ENCODE measurements around a stretch of chr2.

GRCh38 chr2:46350322-46350833, 53.2 kb downstream of the EPAS1 start:
- PRO-cap = unidirectional peak, plus-strand start at chr2:46350546

- PRO-cap = no peak
Measured at GRCh38 chr2:46367290-46368476, 70.5 kb downstream of the EPAS1 start.

GRCh38 chr2:46537629-46538090, 4.6 kb upstream of the RHOQ start:
- PRO-cap = no peak

DNA sequence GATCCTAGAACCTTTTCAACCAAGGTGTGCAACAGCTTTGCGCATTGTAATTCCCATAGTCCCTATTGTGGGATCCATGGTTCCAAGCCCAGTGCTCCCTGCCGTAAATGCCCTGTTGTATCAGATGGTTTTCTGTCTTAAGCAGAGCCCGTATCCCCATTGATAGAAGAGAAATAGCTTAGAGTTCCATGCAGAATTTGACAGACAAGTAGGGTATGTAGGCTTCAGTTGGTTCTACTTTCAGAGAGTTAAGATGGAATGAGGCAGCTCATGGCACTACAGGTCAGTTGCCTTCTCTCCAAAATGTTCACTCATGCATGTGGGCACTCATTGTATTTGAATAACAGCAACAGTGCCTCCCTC, 4.5 kb upstream of the ATP6V1E2 start:
- PRO-cap = no peak

DNA sequence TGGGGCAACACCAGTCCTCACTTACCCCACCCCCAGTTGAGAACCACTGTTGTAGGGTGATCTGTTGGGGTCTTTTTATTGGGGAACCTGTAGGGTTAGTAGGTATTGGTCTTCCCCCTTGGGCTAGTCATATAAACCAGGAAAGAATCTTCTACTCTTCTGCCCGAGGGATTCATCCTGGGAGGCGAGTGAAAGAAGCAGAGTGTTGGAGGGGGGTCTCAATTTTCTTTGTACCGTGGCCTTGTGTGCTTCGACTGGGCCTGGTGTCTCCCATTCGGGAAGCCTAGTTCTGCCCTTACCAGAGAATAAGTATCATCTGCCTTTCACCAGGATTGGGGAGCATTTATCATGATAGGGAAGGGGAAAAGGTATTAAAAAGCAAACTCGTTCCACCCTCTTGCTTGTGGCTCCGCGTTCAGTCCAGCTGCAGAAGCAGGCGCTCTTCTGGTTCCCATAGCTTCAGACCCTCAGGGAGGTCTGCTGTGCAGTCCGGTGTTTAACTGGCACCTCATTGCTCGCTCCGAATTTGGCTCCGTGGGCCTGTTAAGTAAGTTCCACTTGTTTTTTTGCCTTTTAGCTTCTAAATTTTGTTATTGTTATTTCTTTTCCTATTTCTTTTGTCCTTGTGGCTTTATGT, 17.4 kb upstream of the ATP6V1E2 start:
- PRO-cap = no peak

GRCh38 chr2:46561476-46562155, 19.2 kb upstream of the ATP6V1E2 start:
- PRO-cap = no peak

- PRO-cap = no peak
Measured at GRCh38 chr2:46617511-46617867, 474 bp downstream of the CRIPT start.

DNA sequence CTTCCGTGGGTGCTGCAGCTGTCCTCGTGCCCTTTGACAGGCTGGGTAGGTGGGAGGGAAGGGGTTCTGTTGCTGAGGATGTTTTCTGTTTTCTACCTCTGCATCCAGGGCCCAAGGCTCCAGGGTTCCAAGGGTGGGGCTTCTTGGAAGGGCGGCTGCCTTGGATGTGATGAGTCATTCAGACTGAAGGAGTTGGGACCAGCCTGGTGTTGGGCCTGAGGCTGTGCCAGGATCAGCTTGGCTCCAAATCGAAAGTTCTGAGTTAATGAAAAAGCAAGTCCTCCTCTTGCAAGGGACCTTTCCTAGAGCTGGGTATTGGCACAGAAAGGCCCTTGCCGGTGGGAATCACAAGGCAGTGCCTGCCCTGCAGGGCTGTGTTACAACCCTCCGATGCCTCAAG, 26.9 kb downstream of the TTC7A start:
- PRO-cap = no peak

DNA sequence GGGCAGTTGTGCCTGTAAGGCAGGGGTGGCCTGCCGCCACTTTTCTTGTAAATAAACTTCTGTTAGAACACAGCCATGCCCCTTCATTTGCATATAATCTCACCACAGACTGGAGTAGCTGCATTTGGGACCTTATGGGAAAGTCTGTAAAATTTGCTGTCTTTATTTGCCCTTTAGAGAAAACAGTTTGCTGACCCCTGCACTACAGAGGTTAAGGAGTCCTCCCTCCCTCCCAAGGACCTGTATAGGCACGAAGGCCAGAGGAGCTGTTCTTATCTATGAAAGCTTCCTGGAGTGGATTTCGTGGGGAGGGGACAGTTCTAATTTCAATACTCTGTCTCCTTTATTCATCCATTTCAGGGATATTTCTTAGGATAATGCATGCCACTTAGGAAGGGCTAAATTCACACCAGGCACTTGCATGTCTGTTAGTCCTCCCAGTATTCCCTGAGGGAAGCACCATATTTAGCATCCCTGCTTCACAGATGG, 42.6 kb downstream of the TTC7A start:
- PRO-cap = no peak

DNA sequence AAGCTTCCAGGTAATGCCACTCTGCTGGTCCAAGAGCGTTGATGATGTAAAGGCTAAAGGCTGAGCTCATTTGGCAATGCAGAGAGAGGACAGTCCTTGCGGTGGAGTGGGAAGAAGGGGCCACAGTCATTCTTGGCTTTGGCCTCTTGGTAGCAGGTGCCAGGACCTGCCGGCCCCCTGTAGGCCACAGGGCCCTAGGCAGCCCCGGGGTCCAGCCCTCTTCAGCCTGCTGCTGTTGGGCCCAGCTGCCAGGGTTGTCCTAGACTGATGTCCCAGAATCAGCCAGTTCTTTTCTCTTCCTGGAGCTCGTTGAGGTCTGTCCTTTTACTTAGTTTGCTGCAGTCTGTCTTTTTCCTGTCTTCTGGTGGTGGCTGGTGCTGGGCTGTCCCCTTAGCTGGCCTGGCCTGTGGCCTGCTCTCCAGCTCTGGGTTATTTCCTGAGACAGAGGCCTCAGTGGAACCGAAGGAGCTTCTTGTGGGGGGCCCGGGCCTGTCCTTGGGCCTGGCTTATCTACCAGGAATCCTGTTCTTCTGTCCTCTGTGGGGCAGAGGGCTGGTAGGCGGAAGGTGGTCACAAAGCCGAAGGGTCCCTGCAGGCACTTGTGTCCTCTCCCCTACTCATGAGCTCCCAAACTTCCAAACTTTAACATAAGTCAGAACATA, 49.0 kb downstream of the TTC7A start:
- PRO-cap = no peak

DNA sequence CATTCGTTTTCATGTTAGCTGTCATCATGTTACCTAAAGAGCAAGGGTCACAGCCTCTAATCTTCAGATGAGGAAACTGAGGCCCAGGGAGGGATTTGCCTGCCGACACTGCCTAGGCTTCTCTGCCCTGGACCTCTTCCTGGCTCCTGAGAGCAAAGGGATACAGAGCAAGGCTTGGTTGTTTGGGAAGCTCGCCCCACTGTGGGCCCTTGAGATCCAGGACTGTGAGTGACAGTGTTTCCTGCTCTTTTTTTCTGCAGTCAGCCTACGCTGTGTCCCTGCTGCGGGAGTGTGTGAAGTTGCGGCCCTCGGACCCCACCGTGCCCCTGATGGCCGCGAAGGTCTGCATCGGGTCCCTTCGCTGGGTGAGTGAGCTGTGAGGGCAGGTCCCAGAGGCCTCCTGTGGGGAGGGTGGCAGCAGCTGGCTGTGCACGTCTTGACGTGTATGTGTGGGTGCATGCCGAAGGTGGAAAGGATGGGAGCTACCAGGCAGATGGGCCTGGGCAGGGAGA, 70.1 kb downstream of the TTC7A start:
- PRO-cap = no peak

DNA sequence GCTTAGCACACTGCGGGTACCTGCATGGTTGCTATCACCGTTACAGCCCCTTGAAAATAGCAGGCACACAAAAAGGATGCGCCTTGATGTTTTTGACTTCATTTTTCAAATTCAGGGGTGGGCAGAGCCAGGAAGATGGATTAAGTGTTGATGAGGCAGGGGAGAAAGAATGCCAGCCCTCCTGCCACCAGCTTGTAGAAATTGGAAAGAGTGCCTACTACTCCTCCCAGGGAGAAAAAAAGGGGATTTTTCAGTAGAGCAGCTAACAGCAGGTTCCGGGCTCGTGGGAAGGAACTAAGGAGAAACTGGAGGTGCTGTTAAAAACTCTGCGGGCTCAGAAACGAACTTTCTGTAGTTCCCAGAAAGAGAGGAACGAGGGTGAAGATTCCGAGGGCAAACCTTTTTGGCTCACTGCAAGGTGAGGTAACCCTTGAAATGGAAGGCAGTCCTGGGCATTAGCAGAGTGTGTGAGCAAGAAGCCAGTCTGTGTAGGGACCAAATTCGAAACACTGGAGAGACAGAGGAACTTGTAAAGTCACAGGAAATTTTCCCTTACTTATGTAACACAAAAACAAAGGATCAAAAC, 74.7 kb downstream of the TTC7A start:
- PRO-cap = no peak

DNA sequence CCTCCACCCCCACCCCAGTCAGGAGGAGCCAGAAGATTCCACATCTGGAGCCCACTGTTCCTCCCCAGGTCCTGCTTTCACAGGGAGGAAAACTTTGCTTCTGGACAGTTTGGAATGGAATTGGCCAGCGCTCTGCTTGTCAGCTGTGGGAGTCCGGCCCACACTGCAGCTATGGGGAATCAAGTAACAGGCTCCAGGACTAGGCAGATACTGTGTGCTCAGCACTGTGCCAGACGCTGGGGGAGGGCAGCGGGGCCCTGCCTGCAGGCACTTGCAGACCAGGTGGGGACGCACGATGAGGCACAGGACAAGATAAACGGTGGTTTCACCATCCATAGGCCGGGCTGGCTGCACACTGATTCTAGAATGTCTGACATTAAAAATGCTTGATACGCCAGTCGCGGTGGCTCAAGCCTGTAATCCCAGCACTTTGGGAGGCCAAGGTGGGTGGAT, 100.1 kb downstream of the TTC7A start:
- PRO-cap = no peak

DNA sequence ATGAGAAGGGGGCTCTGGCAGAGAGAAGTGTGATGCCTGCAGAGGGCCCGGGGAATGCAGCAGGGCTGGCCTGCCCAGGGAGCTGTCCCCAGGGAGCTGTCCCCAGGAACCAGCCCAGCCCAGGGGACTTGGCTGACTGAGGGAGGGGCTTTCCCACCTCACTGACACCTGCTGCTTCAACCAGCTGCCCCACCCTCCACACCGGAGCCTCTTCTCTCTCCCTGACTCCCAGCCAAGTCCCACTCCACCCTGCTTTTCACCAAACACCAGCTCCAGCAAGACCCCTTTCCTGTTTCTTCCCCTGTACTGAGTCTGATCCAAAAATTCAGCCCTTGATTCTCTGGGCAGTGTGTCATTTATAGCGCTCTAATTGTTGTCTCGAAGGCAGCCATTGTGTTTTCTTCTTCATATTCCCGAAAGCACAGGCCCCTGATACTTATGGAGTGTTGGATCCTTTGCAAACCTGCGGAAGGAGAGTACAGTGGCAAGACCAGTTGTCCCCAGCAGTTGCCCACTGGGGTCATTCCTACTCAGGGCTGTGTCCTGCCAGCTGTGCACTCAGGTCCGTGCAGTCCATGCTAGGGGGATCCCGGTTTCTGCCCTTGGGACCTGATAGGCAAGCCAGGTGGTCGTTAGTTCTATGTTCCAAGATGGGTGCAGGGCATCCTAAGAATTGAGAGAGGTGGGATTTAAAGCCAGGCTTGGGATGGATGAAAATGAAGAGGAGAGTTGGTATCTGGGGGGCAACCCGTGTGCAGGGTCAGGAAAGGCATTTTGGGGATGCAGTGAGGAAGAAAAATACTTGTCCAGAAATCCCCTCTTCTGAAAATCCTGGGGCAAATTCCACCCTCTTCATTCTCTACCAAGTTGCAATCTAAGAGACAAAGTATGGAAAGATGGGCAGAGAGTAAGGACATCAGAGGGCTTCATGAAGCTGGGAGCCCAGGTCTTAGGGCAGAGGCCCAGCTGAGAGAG, 103.2 kb downstream of the TTC7A start:
- PRO-cap = no peak

DNA sequence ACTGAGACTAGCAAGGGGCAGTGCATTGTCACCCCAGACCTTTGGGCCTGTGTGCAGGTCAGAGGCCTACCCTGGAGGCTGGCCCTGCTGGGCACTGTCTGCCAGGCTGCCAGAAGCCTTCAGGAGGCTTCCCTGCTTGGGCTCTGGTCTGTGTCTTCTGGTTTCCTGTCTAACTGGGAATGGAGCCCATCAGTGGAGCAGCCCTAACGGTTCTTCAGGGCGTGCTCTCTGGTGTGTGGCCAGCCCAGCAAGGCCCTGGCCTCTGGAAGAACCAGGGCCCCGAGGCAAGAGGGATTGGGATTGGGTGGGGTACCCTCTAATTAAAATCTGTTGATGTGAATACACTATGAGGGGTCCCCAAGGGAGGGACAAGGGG, 98.0 kb downstream of the STPG4 start:
- PRO-cap = no peak

DNA sequence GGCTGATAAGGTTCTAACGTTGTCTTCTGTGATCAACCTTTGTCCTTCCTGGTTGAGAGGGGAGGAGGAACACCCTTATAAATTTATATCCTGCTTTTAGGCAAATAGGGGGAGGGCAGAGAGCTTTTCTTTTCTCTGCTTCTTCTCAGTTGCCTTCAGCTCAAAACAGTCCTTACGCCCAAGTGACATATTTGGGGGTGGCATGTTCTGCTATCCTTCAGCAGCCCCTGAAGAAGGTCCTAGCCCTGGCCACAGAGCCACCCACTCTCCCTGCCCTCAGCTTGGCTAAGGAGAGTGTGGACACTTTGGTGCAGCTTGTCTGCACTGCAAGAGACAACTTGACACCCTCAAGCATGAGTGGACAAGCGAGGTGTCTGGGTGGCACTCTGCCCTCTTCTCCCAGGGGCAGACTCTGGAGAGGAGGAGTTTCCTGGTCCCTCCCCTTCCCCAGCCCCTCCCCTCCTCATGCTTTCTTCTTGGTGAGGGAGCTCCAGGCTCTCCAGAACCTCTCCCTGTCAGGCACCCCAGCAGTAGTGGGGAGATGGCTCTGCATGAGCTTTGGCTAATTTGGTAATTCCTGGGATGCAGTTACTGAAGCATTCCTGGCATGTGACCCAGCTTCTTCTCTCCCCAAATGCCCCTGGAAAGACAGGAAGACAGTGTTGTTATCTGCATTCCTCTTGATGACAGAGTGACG, 89.5 kb downstream of the STPG4 start:
- PRO-cap = no peak

- PRO-cap = no peak
Measured at GRCh38 chr2:47077596-47078064, 77.5 kb downstream of the STPG4 start.

- PRO-cap = unidirectional peak, minus-strand start at chr2:47280793
Measured at GRCh38 chr2:47280724-47280923, 88.5 kb upstream of the EPCAM start.

- PRO-cap = no peak
Measured at GRCh38 chr2:47313082-47313536, 56.0 kb upstream of the EPCAM start.

GRCh38 chr2:47322947-47323468, 46.1 kb upstream of the EPCAM start:
- PRO-cap = no peak

Measured in pulmonary lymph node (tissue), 1 donor.